Cardiac atrium fibroblast (primary cell): ENCODE results near the genes HEPACAM2 and PON1.

DNA sequence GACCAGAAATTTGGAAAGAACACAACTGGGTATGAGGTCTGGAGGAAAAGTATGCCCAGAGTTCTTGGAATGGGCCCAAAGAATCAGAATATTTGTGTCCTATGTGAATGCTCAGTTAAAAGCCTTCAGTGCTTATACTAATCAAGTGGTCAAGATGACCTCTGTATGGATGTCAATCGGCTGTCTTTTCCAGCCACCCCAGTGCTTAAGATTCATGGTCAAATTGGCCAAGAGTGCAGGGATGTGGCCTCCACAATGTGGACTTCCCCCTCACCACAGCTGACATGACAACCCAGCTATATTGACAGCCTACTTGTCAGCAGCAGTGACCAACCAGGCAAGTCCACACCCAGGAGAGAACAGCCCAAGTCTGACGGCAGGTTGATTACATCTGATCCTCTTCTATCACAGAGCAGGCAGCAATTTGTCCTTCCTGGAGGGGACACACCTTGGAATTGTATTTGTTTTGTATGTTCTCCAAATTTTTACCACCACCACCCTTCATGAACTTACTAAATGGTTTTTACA is 8.2 kb upstream of the ERVW-1 start:
- RAMPAGE, long total RNA = no peak

GRCh38 chr7:92539164-92540290 is 10.9 kb downstream of the RBM48 start:
- RAMPAGE, long total RNA = no peak

- RAMPAGE, long total RNA = no peak
Observed at GRCh38 chr7:92610243-92610911, 20.2 kb upstream of the FAM133B start.

DNA sequence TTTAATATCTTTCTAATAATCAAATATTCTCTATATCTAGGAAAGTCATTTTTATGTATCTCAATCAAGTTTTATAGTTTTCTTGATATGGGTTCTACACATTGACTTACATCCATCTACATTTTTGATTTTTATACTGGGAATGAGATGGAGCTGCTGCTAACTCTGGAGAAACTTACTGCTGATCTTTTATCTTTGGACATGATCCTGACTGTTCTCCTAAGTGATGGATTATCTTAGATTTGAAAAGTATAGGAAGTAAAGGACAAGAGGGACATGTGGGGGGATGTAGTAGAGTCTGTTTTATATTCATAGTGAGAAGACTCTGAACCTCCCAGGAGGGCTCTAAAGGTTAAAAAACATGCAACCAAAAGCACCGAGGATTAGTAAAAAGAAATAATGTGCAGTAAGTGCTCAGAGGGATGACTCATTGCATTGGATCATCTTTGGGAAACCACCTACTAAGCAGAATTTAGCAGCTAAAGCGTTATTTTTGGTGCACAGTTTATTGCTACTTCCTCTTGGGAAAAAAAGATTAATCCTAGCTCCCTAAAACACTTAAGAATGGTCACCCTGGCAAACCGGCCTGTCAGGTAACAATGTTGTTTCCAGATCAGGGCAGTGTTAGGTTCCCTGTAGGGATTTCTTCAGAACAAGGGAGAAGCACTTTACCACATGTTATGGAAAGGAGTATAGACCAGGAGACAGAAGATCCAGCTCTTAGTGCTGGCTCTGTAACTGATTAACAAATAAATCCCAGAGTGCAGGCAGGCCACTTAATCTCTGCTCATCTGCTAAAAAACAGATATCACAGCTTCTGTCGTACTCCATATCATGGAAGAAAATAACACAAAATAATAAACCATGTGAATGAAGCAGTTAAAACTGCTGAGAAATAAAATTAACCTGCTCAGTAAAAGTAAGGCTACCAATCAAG is 44.7 kb upstream of the FAM133B start:
- RAMPAGE, long total RNA = no peak

GRCh38 chr7:93225979-93226731 is at the start of gene HEPACAM2:
Gene HEPACAM2 (minus strand): TSS chr7:93226469.
- RAMPAGE, long total RNA = no peak

- RAMPAGE, long total RNA = no peak
Observed at GRCh38 chr7:93922851-93923914, 1.6 kb downstream of the GNG11 start.

- RAMPAGE, long total RNA = no peak
Observed at GRCh38 chr7:94004602-94005007, 450 bp upstream of the BET1 start.

DNA sequence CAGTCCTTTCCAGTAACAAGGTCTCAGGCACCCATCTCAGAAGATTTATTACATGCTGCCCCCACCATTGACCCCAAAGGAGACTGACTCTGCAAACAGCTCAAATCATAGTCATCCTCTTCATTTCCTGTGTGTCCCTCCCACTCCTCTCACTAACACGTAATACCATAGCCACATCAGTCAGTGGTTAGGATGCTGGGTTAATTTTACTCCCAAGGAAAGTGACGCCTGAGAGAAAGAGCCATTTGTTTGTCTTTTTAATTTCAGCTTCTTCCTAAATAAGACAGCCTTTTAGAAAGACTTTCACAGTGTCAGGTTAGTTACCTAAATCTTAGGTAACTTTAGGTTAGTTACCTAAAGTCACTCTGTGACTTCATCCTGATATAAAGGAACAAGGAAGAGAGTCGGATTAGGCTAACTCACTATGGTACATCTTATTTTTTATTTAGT is 56.7 kb upstream of the BET1 start:
- RAMPAGE, long total RNA = no peak

DNA sequence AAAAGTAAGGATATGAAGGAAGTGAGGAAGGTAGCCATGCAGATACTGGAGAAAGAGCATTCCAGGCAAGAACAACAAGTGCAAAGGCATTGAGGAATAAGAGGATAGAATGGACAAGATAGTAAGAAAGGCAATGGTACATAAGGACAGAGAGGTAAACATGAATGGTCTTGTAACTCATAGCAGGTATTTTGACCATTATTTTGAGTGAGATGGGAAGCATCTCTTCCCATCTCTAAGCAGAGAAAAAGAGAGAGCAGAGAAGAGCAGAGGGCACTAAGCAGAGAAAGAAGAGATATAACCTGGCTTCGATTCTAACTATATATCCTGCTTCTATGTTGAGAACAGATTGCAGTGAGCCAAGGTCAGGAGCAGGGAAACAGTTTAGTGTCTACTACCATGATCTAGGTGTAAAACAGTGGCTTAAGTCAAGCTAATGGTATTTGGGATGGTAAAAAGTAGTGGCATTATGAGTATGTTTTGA is 193.2 kb upstream of the BET1 start:
- RAMPAGE, long total RNA = no peak

DNA sequence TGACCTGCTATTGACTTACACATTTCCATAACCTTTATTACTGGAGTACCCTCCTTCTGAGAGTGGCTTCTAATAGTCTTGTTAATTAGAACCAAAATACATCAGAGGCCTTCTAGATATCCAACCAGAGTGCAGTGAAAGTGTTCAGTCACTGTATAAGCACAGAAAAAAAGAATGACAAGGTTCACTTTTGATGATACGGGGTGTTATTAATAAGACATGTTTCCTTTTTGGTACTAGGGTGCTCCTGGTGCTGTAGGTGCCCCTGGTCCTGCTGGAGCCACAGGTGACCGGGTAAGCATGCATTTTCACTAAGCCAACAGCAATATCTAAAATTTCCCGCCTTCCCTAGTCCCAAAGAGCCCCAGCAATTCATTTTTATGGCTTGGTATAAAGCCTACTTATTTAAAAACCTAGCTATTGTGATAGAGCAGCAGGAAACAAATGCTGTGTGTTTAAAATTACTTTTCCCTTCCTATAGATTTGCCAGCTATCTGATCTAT is 24.6 kb downstream of the COL1A2 start:
- RAMPAGE, long total RNA = no peak

GRCh38 chr7:94956945-94957475 is 49.6 kb downstream of the PPP1R9A start:
- RAMPAGE, long total RNA = no peak

GRCh38 chr7:94972865-94973592 is 65.6 kb downstream of the PPP1R9A start:
- RAMPAGE, long total RNA = no peak

DNA sequence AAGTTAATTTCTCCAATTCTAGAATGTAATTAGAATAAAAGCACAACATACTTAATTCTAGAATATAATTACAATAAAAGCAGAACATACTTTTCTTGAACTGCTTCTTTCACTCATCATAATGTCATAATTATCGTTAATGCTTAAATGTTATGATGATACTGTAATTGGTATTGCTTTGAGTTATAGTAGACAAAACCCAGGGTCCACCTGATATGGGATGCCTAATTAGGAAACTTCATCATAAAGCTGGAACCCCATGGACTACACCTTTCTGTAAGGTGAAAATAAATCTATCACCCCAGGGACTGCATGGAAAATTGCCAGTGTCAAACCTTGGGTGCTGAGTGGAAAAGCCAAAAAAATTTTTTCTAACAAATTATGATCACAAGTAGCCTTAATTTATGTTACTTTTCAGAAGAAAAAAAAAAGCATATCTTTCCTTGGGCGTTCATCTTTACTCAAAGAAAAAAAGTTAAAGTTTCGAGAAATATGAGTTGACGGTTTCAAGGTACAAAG is 117.6 kb downstream of the PON1 start:
- RAMPAGE, long total RNA = no peak

GRCh38 chr7:95324260-95324963 is at the start of gene PON1:
Gene PON1 (minus strand): TSS chr7:95324532.
- RAMPAGE, long total RNA = no peak

DNA sequence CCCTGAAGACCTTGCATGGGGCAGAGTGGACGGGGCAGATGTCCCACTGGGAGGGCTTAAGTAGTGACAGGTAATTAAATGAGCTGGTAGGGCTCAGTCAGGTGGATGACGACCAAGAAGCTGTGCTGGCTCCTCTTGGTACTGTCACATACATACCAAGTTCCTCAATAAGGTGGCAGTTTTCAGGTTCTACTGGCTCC is 1.8 kb downstream of the PON3 start:
- RAMPAGE, long total RNA = no peak

DNA sequence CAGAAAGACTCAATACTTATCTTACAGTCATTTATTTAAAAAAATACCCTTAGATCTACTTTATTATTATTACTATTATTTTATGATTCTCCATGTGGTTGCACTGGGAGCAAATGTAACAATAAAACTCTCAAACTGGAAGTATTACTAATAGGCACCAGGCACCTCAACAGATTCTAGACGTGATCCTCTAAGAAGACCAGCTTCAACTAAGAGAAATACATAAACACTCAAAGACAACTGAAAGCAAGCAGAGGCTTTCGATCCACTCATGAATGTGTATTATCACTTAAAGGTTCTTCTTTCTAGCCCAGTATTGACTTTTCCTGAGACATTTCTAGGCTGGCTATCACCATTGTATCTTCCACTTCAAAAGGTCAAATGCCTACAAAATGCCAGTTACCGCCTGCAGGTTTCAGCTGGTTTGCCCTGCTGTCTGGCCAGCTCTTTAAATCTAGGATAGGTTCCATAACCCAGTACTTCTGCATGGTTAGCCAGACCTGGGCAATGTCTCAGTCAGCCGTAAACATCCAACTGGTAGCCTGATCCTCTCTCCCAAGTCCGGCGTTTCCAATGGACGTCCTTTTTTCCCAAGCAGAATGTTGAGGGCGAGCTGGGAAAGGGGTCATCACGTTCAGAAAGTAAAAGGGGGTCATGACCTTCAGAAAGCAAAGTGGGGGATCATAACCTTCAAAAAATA is 664 bp downstream of the PON3 start:
- RAMPAGE, long total RNA = no peak

- RAMPAGE, long total RNA = no peak
Observed at GRCh38 chr7:95399802-95400540, 3.8 kb upstream of the PON3 start.

DNA sequence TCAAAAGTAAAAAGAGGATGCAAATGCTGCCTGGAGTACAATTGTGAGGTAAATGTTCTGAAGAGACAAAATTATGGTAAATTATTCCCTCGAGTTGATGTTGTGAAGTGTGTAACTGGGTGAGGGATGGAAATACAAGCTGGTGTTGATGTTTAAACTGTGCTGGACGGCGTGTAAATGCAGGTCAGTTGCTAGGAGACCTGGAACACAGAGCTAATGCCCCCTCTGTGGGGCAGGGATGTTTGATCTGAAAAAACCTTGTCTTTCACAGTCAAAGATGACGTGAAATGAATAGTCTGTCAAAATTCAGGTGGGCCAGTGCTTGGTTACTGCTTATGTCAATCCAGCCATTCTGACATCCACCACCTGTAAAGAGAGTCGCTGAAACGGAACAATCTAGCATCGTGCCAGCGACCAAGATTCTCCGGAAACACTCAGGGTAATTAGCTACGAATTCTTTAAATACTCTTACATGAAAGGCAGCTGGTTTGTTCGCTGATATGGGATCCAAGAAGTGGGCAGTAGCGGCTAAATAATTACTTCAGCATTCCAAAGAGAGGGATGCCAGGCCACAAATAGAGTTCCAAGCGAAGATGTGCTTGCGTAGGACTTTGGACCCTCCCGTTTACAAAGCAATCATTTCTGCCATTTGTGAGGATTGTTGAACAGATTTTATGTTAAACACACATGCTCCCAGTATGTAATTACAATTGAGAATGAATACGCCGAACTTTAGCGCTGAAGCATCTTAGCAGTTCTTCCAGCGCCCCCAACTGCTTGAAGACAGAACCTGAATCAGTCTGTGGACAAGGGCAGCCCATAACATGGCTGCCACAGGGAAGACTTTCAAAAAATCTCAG is 7.4 kb upstream of the ASB4 start:
- RAMPAGE, long total RNA = no peak

DNA sequence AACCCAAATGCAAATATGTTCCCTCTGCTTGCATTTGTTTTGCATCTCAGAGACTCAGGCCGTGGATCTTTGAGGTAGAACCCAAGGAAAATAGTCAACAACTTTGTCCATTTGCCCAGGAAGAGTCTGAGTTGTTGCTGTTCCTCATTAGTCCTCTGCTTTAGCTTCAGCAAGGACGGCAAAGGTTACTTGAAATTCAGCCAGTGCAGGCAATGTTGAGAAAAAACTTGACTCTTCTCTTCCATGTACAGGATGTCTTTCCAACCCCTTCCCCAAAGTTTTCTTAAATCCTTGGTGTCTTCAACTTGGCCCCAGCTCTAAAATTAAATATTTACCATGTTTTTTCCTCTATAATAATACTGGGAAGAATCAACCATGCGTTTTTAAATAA is 45.7 kb downstream of the PDK4 start:
- RAMPAGE, long total RNA = no peak

DNA sequence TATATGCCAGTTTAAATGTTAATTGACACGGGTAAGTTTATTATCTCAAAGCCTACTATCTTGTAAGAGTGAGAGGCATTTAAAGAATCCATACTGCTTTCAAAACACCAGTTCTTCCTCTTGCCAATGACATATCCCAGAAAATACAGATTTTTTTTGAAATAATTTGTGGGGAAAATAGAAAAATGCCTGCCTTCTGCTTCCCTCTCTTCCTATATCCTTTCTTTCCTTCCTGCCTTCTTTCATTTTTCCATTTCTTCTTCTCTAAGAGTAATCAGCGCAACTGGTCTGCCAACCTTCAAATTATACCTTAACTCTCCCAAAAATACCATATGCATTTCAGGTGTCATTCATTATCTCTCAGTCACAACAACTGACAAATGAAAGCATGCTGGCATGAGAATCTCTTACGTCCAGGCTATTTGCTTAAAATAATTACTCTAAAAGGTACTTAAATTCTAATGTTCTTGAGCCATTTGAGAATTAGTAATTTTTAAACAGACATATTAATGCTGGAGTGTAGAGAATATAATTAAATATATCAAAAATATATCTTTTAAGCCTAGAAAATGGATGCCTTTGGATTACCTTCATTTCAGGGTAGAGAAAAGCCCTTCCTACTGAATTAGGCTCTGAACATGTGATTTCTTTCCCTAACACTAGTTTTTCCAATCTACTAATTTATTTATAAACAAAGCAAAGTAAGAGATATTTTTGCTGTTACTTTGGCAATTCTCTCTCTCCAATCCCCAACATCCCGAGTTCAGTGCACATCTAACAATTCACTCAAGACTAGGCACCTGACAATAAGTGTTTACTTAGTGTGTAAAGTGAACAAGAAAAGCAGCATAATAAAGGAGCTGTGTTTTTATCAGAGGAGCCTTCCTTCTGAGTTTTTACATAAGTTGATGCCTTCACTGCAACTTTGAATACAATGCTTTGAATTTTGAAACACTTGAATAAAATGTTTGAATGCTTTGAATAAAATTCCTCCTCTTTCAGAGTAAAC is 11.9 kb downstream of the PDK4 start:
- RAMPAGE, long total RNA = no peak